ENCODE measurements around the genes SUDS3 and CCDC60.

DNA sequence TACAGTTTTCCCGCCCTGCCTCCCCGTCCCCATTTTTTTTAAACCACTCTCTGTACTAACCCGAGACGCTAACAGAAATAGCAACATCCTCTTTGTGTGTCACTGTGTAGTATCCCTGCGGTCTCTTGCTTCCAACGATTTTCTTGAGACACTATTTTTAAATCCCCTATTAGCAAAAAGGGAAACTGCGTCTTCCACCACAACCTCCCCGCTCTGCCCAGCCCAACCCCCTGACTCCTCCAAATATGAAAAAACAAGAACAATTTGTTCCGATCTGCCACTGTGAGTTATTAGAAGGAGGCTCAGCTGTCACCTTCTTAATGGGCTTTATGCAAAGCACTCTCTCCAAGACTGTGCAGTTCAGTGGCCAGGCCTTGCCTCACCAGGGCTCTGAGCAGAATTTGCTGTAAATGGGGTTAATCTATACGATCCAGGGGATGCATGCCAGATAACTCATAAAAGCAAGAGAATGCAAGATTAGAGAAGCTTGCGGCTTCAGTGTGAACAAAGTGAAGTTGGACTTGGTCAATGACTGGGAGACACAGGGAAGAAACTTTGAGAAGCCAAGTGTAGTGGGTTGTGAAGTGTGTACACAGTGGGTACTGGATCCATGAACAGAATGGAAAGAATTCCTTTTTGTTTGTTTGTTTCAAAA, 76.4 kb downstream of the MAP1LC3B2 start:
- PRO-cap: no peak
- RAMPAGE, long total RNA, 3 experiments: no peak in any of the 3 experiments

DNA sequence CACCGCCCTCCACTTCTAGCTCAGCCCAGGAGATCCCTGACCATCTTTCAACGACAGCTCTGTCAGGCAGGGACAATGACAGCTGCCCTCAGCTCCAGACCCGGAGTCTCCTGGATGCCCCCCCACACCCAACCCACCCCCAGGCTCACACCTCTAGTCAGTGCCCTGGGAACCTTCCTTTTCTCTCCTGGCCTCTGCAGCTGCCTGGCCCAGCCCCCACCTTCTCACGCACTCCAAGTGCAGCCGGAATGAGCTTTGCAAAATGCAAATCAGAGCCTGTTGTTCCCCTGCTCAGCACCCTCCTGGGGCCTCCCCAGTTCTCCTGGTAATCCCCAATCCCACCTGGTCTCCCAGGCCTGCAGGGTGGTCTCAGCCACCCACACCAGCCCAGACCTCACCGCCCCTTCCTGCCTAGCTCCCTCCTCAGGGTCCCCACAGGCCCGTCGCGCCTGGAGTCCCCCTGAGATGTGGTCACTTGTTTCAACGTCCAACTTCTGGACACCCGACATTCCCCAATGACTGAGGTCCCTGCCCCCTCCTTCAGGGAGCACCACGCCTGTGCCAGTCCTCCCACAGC, 46.5 kb downstream of the TESC start:
- PRO-cap: no peak
- RAMPAGE, long total RNA, 3 experiments: no peak in any of the 3 experiments

- PRO-cap: no peak
- RAMPAGE, long total RNA, 3 experiments: no peak in any of the 3 experiments
Observed at GRCh38 chr12:117093489-117093942, 5.7 kb downstream of the TESC start.

GRCh38 chr12:117169398-117170081, 20.7 kb downstream of the FBXO21 start:
- PRO-cap: no peak
- RAMPAGE, long total RNA, 3 experiments: no peak in any of the 3 experiments

DNA sequence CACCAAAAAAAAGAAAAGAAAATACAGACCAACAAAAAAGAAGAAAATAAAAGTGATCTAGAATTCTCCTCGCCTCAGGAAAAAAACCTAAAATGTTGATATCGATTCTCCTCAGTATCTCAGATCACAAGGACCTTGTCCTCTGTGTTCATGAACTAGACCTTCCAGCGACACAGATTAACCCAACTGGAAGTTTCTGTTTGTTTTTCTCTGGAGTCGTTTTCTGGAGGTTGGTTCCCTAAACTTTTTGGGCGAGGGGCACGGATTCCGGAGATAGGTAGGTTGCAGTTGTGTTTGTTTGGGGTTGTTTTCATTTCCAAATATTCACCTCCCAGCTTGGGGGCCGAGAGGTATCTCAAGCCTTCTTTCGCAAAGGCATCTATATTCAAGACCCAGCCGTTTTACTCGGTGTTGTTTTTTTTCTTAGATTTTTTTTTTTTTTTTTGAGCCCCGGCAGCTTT, 513 bp upstream of the RFC5 start:
- PRO-cap: no peak
- RAMPAGE, long total RNA, 3 experiments: no peak in any of the 3 experiments

DNA sequence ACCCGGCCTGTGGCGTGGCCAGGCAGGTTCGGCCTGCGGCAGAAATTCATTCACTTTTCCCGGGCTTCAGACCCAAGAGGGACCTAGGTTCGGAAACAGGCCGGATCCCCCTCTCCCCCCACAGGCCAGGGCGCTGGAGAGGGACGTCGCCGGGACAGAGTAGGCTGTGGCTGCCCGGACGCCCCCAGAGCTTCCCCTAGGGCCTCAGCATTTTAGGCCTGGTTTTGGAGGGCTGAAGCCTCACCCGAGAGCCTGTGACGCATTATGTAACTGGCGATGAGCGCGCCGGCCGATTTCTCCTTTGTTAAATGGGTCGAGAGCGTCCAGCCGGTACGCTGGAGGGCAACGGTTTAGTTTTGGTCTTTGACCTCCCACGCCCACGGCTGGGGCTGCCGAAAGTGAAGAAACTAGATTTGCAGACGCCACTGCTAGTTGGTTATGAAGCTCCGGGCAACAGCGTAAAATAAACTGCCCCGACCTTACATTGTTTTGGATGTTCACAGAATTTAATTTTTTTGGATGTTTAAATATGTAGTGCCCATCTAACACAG, 683 bp downstream of the PEBP1 start:
- PRO-cap: bidirectional peak, plus-strand start at position 307 of the sequence, minus-strand start at position 310 of the sequence
- RAMPAGE, long total RNA, 3 experiments: no peak in any of the 3 experiments

DNA sequence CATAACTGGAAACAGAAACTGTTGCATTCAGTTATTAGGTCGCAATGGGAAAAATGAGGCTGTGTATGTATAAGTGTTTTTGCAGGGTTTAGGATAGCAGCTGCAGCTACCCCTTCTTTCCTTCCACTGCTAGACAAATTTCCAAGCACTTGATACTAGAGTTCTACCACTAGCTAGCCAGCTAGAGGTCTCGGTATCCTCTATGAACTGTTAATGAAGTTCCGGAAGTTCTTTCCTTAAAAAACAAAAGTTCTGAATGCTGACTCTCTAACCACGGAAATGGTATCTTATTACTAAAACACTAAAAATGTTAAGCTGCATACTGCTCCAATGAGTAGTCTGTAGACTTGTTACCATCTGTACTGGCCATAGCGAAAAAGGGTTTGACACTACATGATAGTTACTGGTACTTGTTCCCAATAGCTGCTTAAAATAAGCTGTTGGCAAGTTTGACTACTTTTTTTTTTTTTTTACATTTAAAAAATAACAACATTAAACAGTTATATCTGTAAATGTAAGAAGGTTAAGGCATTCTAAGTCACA, 65.1 kb downstream of the TAOK3 start:
- PRO-cap: no peak
- RAMPAGE, long total RNA, 3 experiments: no peak in any of the 3 experiments

DNA sequence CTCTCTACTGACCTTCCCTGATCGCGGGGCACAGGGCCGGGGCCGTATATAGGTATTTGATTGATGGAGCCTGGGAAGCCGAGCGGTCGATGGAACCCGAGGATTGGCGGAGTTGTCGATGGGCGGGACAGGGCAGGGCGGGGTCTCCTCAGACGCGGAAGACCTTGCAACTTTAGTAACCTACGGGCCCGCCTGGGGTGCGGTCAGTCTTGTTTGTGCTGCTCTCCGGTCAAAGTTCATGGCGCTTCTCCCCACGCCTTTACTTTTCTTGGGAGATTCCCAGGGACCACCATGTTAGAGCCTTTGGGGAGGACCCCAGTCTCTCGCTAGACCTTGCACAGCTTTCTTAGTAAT, 285 bp upstream of the TAOK3 start:
- PRO-cap: bidirectional peak, plus-strand start at position 178 of the sequence, minus-strand start outside the sequence
- RAMPAGE, long total RNA, 3 experiments: no peak in any of the 3 experiments

GRCh38 chr12:118376352-118377368, at the start of gene SUDS3:
TSS of gene SUDS3 (plus strand) at chr12:118376555.
- PRO-cap: bidirectional peak, plus-strand start at chr12:118376555, minus-strand start at chr12:118376273; unidirectional peak, minus-strand start at chr12:118376866
- RAMPAGE, long total RNA, 3 experiments: no peak in any of the 3 experiments

DNA sequence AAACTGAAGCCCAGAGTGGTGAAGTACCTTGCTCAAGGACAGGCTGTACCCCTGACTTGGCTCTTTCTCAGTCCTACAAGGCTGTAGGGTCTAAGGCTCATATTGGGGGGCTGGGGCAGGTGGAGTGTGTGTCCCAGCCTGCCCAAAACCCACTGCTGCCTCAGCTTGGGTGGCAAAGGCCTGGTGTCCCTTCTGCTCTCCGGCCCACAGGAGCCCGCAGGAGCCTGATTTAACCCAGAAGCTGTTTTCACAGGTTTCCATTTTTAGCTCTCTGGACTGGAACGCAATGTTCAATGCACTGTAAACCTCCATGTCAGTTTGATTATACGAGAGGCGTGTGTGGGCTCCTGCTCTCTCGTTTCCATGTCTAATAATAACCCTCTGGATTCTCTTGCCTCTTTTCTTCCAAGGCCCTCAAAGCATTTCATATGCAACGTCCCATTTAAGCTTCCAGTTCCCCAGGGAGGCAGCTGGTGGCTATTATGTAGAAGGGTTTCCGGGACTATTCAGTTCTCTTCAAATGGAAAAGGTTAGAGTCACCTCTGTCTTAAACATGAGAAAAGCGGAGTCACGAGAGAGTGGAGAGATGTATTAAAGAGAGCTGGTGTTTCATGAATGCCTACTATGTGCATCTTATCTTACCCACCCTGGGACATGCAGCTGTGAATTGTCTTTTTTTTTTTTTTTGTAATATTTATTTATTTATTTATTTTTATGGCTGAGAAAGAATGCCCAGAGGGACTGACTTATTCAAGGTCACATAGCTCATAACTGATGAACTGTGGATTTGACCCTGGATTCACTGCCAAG, 161.2 kb downstream of the SUDS3 start:
- PRO-cap: no peak
- RAMPAGE, long total RNA, 3 experiments: no peak in any of the 3 experiments

GRCh38 chr12:119193802-119194306, 15.1 kb downstream of the HSPB8 start:
- PRO-cap: no peak
- RAMPAGE, long total RNA, 3 experiments: no peak in any of the 3 experiments

DNA sequence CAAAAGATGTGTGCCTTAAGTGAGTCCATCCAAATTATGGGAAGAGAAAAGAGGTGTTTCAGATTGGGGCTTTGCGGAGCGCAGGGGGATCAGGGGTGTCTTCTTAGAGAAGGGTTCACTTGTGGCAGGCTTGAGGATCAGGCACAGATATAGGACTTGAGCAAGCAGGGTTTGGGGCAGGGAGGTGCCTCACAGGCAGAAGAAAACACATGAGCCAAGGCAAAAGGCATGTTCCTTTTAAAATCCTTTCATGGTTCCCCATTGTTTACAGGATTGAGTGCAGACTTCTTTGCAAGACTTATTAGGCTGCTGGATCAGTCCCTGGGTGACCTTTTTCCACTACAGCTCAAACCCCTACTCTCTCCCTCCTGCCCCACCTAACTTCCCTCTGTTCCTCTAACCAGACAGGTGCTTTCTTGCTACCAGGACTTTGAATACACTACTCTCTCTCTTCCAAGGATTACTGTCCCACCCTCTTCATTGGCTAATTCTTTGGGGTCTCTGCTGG, 19.7 kb downstream of the HSPB8 start:
- PRO-cap: no peak
- RAMPAGE, long total RNA, 3 experiments: no peak in any of the 3 experiments

- PRO-cap: no peak
- RAMPAGE, long total RNA, 3 experiments: no peak in any of the 3 experiments
Observed at GRCh38 chr12:119334085-119334849, at the start of gene CCDC60. TSS of gene CCDC60 (plus strand) at chr12:119334729.

DNA sequence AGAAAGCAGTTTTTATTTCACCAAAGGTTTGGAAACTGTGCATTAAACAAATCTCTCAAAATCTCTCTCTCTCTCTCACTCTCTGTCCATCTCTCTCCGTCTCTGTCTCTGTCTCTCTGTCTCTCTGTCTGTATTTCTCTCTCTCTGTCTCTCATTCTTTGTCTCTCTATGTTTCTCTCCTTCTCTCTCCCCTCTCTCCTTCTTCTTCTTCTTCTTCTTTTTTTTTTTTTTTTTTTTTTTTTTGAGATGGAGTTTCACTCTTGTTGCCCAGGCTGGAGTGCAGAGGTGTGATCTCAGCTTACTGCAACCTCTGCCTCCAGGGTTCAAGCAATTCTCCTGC, 18.8 kb downstream of the CCDC60 start:
- PRO-cap: unidirectional peak, minus-strand start at position 209 of the sequence
- RAMPAGE, long total RNA, 3 experiments: no peak in any of the 3 experiments

DNA sequence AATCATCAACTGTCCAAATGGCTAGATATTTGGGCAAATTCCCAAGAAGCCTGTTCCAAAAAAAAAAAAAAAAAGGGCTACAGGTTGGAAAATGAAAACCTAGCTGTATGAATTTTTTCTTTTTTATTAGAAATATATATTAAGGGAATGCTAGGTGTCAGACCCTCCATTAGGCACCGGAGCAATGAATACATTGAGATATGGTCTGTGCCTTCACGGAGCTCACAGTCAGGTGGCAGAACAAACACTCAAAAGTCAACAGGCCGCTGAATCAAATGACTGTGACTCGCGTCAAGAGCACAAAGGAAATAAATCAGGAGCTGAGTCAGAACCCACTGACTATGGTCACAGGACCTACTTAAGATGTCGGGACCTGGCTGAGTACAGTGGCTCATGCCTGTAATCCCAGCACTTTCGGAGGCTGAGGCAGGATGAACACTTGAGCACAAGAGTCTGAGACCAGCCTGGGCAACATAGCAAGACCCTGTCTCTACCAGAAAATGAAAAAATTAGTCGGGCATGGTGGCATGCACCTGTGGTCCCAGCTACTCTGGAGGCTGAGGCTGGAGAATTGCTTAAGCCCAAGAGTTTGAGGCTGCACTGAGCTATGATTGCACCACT, 19.7 kb downstream of the TMEM233 start:
- PRO-cap: no peak
- RAMPAGE, long total RNA, 3 experiments: no peak in any of the 3 experiments

DNA sequence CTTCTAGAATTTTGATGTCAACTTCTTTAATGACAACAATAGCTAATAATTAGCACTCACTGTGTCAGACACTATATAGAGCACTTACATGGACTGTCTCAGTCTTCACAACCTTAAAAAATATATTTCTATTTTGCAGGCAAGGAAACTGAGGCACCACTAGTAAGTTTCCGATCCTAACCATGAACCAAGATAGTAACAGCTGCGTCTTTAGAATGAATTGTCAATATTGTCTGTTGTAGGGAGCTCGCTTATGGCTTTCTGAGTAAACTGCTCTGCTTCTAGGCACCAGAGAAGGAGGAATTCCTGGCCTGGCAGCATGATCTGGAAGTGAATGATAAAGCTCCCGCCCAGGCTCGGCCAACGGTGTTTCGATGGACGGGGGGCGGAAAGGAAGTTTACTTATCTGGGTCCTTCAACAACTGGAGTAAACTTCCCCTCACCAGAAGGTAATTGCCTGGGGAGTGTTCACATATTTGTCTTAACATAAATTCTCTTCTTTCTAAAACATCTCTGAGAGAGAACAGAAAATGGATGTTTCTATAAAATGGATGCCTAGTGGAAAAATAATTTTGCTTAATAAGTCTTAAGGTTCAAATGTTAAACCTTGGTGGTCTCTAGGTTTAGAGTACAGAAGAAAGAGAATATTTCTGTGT, 4.2 kb downstream of the PRKAB1 start:
- PRO-cap: no peak
- RAMPAGE, long total RNA, 3 experiments: no peak in any of the 3 experiments

DNA sequence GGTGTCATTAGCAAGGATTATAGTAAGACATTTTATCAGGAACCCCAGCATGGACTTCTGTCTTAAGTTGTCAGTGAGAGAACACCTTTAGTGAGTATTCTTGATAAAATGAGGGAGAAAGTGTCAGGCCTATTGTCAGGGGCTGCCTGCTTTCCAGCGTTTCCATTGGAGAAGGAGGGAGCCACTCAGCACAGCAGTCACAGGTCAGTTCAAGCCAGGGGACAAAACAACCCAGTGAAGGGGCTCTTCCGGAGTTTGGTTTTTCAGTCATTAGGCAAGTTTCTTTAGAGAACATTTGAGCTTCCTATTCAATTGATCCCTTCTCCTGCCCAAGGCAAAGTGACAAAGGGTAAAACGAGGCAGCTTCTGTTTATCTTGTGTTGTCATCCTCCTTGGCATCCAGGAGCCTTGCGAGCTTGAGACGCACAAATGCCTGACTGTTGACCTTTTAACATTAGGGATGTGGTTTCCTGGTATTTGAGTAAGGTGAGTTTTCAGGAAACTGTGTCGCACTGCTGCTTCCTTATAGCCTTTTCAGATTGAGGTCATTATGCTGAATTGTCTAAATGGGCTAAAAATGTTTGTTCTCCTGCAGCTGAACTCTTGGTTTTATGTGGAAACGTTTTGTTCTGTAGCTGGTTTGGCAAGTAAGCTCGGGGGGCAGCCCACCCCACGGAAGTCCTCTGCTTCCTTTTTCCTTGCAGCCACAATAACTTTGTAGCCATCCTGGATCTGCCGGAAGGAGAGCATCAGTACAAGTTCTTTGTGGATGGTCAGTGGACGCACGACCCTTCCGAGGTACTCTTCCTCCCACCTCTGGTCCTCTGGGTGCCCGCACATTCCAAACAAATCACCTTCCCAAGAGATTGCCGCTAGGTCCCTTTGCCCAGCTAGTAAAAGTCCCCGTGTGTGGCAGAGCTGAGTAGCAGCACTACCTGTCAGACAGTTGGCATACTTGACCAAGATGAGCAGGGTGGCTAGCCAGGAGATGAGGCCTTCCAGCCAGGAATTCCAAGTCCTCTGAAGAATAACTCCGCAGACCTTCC, 5.7 kb downstream of the PRKAB1 start:
- PRO-cap: no peak
- RAMPAGE, long total RNA, 3 experiments: no peak in any of the 3 experiments

DNA sequence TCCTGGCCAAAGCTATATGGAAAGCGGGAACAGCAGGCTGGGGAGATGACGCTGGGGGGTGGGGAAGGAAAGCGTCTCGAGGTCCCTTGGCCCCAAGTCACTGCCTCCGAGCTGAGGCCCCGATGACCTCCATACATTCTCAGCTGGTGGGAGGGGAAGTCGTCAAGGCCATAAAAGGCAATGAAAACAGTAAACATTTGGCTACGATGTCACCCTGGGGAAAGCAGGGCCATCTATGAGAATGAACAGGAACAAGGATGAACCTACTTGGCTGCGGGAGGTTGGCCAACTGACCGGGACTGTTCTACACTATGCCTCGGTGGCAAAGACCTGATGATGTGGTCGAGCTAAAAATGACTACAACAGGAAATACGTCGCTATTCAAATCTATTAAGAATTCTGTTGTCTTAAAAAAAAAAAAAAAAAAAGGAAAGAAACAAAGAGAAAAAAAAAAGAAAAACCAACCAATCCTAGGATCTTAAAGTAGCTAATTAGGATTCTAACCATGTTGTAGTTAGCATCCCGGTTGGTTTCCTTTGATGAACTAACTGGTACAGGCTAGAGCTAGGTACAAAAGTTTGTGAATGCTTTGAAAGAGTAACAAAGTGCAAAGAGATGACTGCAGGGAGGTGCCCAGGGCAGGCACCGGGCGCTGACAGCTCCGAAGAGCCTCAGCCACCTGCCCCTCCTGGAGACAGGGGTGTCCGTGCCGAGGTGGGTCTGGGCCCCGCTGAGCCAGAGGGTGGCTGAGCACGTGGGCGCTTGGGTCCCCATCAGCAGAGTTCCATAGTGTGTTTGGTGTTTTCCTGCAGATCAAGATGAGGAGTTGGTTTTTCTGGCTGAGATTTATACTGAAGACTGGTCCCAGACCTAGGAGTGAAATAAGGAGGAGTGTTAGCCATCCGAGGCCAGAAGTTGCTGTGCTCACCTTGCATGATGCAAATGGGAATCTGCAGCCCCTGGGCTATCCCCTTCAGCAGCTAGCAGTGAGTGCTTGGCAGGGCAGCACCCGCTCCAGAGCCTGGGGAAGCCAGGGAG, 19.8 kb downstream of the PRKAB1 start:
- PRO-cap: no peak
- RAMPAGE, long total RNA, 3 experiments: no peak in any of the 3 experiments

DNA sequence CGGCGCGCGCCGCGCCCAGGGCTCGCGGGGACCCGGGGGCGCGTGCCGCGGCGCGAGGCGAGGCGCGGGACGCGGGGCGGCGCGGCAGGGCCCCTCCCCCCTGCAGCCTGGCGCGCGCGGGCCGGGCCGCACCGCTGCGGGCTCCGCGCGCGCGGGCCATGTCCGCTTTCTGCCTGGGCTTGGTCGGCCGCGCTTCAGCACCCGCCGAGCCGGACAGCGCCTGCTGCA, 589 bp downstream of the BICDL1 start:
- PRO-cap: no peak
- RAMPAGE, long total RNA, 3 experiments: no peak in any of the 3 experiments

GRCh38 chr12:120119325-120119818, 2.8 kb upstream of the RAB35 start:
- PRO-cap: no peak
- RAMPAGE, long total RNA, 3 experiments: no peak in any of the 3 experiments

All from tibial nerve (tissue), 3 donors.